ENCODE data around the genes CCDC96, SORCS2 and SH3TC1.

DNA sequence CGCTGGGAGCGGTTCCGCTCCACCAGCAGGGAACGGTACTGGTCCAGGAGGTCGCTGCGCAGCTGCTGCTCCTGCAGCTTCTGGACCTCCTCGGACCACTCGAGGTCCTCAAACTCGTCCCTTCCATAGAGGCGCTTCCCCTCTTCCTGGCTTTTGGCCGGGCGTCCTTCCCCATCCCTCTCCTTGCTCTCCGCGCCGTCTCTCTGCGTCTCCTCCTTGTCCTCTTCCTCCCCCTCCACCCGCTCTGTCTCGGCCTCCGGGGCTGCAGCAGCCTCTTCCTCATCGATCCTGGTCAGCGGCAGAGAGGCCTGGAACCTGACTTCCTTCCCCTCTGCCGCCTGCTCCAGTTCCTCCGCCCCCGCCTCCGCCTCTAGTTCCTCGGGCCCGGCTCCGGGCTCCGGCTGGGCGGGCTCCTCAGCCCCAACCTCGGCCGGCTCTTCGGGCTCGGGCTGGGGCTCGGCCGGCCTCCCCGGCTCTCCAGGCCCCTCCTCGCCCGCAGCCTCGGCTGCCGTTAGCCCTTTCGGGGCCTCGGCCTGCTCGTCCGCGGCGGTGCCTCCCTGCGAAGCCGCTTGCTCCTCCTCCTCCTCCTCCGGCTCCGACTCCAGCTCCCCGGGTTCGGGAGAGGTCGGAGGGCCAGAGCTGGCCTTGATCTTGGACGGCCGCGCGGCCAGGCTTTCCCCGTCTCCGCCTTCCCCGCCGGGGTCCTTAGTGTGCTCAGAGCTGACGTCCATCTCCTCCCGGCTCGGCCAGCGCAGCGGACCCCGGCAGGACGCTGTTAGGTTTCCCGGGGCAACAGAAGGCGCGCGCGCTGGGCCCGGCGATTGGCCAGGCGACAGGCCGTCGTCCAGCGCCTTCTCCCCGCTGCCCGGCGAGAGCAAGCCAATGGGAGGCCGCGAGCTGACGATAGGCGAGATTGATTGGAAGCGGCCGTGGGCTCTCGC, at the start of gene CCDC96:
TSS of gene CCDC96 (minus strand) at position 794 of the 941 bp plus-strand sequence.
- PRO-cap, 8 experiments = peak in 8 of 8 experiments; most common plus-strand start position 346 of the sequence (in 6); most common minus-strand start position 860 of the sequence (in 3)

DNA sequence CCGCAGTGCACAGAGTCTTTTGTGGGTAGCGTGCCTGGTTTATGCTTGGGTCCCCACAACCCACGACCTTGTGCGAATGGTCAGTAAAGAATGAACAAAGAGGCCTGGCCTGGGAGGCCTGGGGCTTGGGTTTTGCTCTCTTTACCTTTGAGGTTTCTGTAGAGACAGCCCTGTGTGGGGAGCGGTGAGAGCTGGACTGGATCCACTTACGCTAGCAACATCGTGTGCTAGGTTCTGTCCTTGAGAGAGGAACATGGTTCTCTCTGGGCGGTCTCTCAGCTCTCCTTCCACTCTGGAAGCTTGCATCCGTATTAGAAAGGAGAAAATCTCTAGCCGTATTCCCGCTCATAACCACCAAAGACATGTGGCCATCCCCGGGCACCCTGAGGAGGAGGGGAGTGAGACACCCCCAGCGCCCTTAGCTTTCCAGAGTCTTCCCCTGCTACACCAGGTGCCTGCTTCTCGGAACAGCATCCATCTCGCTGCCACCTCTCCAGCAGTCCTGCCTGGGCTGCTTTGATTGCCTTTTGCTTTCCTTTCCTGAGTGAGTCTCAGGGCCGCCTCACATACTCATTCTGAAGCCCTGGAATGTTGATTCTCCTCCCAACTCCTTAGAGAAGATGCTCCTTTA, 1.3 kb downstream of the TADA2B start:
- PRO-cap, 8 experiments = no peak in any of the 8 experiments

GRCh38 chr4:7052373-7053418, 9.5 kb downstream of the TADA2B start:
- PRO-cap, 8 experiments = peak in 3 of 8 experiments; most common plus-strand start chr4:7052673 (in 1); most common minus-strand start chr4:7052623 (in 1)

DNA sequence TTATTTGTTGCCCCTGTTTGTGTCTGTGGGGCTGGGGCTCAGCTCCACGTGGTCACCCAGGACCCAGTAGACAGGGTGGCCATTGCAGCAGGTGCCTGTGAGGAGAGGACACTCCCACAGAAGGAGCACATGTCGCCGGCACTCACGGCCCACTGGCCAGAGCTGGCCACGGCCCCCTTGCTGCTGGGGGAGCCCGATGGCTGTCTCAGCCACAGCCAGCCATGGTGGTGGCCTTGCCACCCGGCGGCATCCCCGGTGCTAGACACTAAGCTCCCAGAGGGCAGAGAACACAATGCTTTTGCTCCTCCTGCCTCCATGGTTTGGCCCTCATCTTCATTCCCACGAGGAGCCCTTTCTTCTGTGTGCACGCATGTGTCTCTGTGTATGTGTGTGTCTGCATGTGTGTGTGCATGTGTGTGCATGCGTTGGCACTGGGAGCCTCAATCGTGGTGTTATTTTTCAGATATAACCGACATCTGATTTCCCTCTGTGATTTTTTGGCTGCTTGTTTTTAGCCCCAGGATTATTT, 28.0 kb upstream of the GRPEL1 start:
- PRO-cap, 8 experiments = no peak in any of the 8 experiments

GRCh38 chr4:7192234-7192787, at the start of gene SORCS2:
SORCS2 (plus strand) TSS chr4:7192538.
- PRO-cap, 8 experiments = no peak in any of the 8 experiments

DNA sequence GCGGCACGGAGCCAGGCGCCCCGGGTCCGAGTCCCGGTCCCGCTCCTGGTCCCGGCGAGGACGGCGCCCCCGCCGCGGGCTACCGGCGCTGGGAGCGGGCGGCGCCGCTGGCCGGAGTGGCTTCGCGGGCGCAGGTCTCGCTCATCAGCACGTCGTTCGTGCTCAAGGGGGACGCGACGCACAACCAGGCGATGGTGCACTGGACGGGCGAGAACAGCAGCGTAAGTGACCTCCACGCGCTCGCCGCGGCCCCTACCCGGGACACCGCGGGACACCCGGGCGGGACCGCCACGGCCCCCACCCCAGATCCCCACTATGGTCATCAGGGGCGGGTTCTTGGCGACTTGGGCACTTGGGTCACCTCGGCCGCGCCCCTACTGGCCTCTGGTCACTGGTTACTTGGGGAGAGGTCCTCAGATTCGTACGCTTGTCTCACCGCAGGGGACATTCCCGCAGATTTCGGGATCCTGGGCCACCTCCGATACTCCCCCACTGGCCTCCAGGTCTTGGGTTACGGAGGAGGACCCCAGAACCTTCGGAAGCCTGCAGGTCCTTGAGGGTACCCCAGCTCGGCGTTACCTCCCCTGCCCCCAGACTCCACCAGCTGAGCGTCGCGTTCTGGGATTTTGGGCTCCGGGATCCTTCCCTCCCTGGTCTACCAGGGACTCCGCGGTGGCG, 707 bp downstream of the SORCS2 start:
- PRO-cap, 8 experiments = no peak in any of the 8 experiments

DNA sequence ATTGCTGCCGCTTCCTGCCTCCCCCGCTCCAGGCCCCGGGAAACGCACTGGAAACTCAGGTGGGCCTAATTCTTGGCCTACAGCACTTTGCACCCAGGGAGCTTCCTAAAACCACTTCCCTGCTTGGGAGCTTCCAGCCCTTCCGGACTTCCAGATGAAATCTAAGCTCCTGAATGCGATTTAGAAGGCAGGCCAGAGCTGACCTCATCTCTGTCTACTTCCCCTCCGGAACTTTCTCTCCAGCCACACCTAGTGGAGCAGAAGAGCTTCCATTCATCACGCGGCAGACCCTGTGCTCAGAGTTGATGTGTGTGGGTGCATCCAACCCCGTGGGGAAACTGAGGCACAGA, 84.2 kb downstream of the SORCS2 start:
- PRO-cap, 8 experiments = no peak in any of the 8 experiments

DNA sequence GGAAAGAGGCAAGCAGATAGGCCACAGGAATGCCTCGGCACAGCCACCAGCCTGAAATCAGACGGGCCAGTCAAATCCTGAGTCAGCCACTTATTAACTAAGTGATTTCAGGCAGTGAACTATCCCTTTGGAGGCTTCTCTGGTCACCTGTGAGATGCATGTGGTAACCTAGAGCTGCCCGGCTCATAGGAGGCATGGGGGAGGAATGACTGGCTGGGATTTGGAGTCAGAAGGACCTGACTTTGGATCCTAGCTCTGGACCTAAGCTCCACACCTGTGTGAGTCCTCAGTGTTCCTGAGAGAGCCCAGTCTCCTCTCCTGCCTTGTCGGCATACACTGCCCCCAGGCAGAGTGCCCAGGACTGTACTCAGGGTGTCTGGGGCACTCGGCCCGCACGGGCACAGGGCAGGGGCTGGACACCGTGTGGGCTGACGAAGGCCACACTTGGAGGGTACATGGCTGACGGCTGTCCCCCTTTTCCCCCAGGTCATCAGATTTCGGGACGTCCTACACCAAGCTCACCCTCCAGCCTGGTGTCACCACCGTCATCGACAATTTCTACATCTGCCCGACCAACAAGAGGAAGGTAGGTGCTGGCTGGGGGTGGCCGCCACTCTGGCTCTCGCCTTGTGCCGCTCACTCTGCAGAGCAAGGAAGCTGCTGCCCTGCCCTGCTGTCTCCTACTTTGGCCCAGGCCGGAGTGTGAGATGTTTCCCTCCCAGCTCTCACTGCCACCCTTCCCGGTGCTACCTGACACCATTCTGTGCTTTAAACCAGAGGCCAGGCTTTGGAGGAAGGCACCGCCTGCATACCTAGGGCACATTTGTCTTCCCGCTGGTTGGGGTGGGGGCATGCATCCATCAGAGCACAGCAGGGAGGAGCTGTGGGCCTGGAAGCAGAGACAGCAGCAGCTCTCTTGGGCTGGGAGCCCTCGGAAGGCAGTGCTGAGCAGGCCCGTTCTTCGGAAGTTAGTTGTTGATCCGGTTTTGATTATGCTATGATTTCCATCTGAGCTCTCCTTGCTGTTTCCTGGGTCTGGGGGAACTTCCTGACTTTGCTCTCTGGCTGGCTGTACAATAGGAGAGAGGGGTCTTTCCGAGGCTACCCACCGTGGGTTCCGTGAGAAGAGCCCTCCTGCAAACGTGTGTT, 96.7 kb upstream of the PSAPL1 start:
- PRO-cap, 8 experiments = no peak in any of the 8 experiments

- PRO-cap, 8 experiments = no peak in any of the 8 experiments
Measured at GRCh38 chr4:7596521-7596888, 161.8 kb upstream of the PSAPL1 start.

- PRO-cap, 8 experiments = peak in 7 of 8 experiments; most common plus-strand start chr4:7648515 (in 6); most common minus-strand start chr4:7648211 (in 4)
Measured at GRCh38 chr4:7648043-7648572, 213.4 kb upstream of the PSAPL1 start.

DNA sequence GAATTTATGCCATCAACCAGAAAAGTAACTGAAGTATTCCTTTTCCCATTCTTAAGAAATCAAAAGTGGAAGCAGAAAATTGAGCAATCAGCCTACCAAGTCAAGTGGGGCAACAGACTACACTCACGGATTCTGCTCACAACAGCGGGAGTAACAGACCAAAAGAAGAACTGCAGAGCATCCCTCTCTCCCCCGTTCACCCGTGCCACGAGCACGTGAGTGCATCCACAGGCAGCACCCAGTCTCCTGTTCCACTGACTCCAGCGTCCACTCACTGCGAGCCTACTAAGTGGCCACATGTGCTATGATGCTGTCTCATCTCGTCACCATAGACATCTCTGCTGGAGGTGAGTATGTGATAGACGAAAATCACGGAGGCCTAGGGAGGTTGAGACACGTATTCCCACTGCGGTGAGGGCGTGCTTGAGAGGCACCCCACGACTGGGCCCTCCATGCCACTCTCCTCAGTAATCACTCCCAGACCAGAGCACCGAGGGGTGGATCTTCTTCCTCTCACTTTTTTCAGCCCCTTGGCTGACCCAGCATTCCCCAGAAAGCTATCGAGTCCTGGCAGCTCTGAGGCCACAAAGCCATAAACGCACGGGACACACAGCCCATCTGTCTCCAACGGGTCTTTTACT, 29.1 kb downstream of the AFAP1 start:
- PRO-cap, 8 experiments = no peak in any of the 8 experiments

DNA sequence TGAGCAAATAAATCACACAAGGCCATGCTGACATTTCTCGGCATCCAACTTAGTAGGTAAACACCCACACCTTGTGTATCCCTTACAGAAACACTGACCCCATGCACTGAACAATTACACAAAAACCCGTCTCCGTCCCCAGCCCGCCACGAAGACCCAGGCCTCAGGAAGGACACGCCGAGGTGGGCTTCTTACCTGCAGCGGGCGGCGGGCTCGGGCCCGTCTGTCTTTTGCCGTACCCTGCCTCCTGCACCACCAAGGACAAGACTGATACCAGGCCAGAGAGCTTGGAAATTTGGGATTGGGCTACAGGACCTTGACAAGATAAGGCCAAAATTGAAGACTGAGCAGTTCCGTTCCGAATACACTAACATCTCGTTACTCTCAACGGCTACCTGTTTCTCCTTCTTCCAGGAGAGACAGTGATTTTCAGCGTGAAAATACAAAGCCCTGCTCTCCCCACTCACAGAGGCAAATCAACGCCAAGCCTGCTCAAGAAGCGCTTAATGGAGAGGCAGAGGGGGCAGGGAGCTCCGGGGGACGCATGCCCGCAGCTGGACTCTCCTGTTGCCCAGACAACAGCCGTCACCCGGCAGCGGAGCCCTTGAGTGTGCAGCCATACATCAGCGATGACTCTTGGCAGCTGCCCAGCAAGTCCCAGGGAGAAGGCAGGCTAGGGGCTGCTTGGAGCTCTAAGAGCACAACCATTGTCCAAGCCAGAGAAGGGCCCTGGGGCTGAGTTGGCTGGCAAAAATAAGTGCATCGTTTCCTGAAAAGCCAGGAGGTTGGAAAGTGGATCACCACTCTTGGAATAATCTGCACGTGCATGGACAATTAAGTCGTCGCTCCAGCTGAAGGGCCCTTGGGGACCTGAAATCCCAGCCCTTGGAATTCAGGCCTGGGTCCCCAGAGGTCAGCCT, 70.8 kb upstream of the AFAP1 start:
- PRO-cap, 8 experiments = no peak in any of the 8 experiments

DNA sequence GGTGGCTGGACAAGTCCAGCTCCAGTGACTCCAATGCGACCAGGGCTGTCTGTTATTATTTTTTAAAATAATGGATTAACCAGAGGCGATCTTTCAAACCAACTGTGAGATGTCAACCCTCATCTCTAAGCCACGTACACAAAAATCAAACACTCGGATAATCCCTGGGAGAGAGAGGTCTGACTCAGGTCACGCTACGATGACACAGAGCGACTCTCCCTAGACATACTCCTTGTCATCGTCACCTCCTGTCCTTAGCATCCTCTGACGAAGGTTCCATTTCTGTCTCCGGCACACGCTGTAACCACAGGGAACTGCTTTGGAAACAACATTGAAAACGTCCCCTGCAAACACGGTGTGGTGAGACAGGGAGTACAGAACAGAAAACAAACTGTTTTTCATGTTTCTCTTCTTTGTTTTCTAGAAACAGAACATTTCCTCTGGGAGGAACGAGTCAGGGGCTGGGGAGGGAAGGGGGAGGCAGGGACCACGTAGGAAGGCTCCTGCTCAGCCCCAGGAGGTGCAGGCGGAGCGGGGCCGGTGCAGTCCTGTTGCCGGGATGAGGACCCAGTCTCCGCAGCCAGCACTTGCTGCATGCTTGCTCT, 62.3 kb downstream of the ABLIM2 start:
- PRO-cap, 8 experiments = no peak in any of the 8 experiments

GRCh38 chr4:8198723-8199700, at the start of gene SH3TC1:
SH3TC1 (plus strand) TSS chr4:8199290.
- PRO-cap, 8 experiments = peak in 7 of 8 experiments; most common plus-strand start chr4:8199318 (in 5); most common minus-strand start chr4:8199140 (in 3)

GRCh38 chr4:8229358-8229659, 30.2 kb downstream of the SH3TC1 start:
- PRO-cap, 8 experiments = peak in 6 of 8 experiments; most common plus-strand start chr4:8229578 (in 6)

- PRO-cap, 8 experiments = no peak in any of the 8 experiments
Measured at GRCh38 chr4:8260732-8261104, 8.8 kb upstream of the HTRA3 start.

DNA sequence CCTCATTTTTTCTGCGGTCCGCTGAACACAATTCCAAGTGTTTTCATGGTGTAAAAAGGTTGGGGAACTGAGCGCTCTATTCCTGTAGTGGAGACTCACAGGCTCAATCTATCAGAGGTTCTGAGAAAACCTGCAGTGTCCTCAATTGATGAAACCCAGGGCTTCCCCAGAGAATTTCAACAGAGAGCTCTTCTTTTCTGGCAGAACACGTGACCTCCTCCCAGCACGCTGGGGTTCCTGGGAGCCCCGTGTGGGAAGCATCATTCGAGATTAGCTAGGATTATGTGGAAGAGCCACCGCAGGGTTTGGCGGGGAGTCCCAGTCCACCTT, 1.6 kb downstream of the HTRA3 start:
- PRO-cap, 8 experiments = no peak in any of the 8 experiments

- PRO-cap, 8 experiments = no peak in any of the 8 experiments
Measured at GRCh38 chr4:8335069-8335588, 65.6 kb downstream of the HTRA3 start.

DNA sequence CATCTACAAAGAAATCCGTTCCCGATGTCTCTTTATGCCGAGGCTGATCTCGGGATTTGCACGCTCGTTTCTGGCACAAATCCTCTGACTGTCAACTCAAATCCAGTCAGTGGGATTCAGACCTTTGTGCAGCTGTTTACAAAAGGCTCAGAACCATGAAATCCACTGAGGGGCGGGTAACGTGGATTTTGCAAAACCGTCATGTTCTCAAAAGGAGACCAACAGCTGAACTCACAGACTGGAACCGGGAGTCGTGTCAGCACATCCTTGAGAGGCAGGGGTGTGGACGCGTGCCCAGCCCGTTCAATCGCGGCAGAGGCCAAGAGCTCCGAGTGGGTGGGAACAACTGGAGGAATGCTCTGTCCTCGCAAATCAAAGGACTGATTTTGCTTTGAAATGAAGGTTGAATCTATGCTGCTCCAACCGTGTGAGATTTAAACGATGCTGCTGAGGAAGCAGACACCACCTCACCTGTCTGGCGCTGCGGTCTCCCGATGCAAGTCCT, 46.3 kb downstream of the ACOX3 start:
- PRO-cap, 8 experiments = no peak in any of the 8 experiments

- PRO-cap, 8 experiments = no peak in any of the 8 experiments
Measured at GRCh38 chr4:8438393-8439092, 2.0 kb downstream of the ACOX3 start.

Measured in peripheral blood mononuclear cell (primary cell).